Heart (tissue), 3 donors: ENCODE results near the gene FBXW10B.

GRCh38 chr17:15263037-15263862, 1.9 kb downstream of the PMP22 start:
- RAMPAGE, long total RNA, 2 experiments: no peak in any of the 2 experiments

GRCh38 chr17:15307591-15307996, 33.8 kb downstream of the TEKT3 start:
- RAMPAGE, long total RNA, 2 experiments: no peak in any of the 2 experiments

- RAMPAGE, long total RNA, 2 experiments: no peak in any of the 2 experiments
Measured at GRCh38 chr17:15351787-15352436, 10.5 kb upstream of the TEKT3 start.

- RAMPAGE, long total RNA, 2 experiments: no peak in any of the 2 experiments
Measured at GRCh38 chr17:15464663-15465156, 2.7 kb downstream of the CDRT4 start.

DNA sequence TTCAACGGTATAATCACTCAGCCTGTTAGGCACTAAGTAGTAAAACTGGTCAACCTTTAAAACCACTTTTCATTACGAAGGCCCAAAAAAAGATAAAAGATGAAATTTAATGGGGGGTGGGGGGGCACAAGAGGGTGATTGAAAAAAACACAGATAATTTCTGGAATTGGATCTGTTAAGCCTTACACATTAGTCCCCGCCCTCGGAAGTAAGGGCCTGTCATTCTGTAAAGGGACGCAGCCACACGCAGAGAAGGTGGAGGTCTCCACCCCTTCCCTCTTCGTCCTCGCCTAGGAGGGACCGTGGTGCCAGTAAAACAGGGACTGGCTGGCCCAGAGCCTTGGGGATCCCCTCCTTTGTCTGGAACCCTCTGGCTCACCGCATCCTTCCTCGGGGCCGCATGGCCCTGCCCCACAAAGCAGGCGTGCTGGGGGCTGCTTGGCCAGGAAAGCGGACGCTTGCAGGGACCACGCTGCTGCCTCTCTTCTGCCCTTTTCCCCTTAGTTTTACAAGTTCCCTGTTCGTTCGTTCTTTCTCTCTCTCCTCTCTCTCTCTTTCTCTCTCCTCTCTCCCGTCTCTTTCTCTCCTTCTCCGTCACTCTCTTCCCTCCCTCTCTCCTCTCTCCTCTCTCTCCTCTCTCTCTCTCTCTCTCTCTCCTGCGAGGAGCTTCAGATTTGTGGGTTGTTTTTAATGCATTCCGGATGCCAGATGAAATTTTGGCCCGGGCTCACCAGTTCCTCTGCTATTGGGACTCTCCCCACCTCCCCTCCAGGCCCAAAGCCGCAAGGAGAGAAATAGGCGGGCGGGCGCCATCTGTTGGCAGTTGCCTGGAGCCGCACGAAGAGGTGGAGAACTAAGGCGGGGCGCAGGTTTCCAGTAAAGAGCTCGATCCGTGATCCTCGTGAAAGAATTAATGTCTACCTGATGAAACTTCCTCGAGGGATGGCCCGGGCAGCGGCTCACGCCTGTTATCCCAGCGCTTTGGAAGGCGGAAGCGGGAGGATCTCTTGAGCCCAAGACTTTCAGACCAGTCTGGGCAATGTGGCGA, 35.1 kb upstream of the CDRT4 start:
- RAMPAGE, long total RNA, 2 experiments: no peak in any of the 2 experiments

DNA sequence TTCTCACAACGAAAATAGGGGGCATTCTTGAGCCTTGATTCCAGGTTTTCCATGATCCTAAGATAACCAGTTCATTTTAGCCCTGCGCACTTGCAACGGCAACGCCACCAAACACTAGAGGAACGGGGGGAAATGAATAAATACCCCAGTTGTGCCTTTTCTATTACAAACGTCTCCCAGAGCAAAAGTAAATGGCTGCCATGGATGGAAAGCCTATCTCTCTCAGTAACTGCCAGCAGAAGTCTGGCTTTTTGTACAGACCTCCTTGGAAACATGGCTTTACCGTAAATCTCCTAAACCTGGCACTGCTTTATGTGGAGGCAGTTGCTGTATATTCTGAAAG, at the start of gene FBXW10B:
FBXW10B (minus strand) TSS at position 245 of the 343 bp plus-strand sequence.
- RAMPAGE, long total RNA, 2 experiments: no peak in any of the 2 experiments

GRCh38 chr17:15651206-15652165, 32.0 kb upstream of the FBXW10B start:
- RAMPAGE, long total RNA, 2 experiments: start-site peak on the minus strand in 1 of 2 experiments, at chr17:15651611-15651676 at its widest, 25 to 105 reads per replicate

GRCh38 chr17:15782786-15783291, 50.8 kb downstream of the TBC1D26 start:
- RAMPAGE, long total RNA, 2 experiments: no peak in any of the 2 experiments

DNA sequence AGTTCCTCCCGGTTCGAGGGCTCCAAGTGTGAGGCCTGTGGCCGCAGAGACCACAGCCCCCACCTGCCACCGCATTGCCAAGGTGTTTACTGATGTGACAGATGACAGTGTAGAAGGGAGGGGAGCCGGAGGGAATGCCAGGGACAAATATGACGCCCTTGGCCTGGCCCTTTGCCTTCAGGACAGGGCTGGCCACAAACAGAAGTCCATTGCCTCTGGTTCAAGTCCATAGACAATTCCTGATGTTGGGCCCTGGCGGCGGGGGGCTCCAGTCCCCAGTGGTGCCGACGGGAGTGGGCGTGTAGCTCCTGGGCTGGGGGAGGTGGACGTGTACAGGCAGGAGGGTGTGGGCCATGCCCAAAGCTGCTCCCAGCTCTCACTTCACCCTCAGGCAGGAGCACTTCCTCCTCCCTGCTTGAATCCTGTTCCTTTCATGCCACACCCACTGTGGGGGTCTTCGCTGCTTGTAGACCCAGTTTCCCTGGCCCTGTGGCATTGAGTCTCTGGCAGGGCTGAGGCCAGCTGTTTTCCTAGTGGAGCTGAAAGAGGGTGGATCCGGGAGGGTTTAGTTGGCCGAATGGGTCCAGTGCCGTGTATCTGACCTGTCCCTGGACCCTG, 3.3 kb downstream of the ADORA2B start:
- RAMPAGE, long total RNA, 2 experiments: no peak in any of the 2 experiments

- RAMPAGE, long total RNA, 2 experiments: no peak in any of the 2 experiments
Measured at GRCh38 chr17:16036937-16037303, 37.3 kb downstream of the TTC19 start.

DNA sequence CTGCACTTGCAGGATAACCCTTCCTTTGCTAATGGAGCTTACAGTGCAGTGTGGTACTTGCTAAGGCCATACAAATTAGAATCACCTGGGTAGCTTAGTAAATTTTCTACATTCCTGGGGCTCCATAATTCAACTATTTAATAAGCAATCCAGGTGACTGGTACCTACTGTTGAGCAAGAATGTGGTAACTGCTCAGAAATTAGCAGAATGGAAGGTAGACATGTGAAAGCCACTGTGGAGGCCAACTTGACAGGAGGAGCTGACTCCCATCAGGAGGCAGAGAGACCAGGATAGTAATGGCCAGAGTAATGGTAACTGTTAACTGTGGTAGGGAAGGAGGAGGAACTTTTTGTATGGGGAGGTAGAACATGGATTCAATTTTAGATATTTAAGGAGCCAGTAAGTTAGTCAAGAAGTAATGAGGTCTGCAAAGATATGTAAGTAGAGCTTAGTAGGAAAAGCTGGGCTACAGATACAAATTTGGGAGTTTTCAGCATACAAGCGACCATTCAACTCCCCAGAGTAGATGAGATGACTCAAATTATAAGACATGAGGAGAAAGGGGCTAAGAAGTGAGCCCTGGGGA, 42.9 kb downstream of the TTC19 start:
- RAMPAGE, long total RNA, 2 experiments: no peak in any of the 2 experiments

DNA sequence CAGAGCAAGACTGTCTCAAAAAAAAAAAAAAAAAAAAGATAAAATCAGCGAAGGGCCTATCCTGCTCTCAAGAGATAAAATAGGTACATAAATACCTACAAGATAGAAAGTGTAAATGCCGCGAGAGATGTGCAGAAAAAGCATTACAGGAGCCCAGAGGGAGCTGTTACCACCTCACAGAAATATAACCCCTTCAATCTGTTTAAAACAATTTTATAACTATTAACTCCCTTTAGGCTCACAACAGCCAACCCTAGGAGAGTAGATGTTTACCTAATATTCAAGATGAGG, 1.9 kb downstream of the NCOR1 start:
- RAMPAGE, long total RNA, 2 experiments: no peak in any of the 2 experiments

DNA sequence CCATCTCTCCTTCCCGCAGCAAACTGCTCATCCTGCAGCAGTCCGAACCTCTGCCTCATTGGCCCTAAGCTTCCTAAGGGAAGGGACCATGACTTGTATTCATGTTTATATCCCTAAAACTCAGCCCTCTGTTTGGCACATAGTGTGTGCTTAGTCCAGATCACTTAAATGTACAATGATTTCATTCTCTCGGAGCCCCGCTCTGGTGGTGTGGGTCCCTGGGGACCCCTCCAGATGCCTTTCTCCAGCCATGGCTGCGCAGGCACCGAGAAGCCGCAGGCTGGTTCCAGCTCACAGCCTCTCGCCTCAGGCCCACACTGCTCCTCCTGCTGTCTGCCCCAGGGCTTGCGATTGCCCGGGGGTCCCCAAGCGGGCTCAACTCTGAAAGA, 66.4 kb downstream of the CENPV start:
- RAMPAGE, long total RNA, 2 experiments: no peak in any of the 2 experiments

DNA sequence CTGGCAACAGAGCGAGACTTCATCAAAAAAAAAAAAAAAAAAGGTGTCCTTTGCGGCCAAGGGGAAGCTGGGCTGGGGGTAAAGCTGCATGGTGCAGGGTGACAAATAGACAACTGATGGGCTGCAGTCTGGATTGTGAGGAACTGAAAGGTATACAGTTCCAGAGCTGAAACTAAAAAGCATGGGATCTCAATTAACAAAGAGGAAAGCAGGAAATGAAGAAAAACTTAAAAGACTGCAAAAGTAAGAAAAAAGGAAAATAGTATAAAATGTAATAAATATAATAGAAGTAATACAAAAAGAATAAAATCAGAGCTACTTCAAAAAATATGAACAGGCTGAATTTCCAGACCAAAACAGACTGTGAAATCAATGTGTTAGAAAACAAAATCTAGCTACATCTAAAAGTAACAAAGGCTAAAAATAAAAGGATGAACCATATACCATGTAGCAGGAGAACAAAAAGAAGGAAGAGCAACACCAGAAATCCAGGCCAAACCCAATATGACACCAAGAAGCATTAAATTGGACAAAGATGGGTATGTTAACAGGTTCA, 22.4 kb downstream of the CENPV start:
- RAMPAGE, long total RNA, 2 experiments: no peak in any of the 2 experiments

DNA sequence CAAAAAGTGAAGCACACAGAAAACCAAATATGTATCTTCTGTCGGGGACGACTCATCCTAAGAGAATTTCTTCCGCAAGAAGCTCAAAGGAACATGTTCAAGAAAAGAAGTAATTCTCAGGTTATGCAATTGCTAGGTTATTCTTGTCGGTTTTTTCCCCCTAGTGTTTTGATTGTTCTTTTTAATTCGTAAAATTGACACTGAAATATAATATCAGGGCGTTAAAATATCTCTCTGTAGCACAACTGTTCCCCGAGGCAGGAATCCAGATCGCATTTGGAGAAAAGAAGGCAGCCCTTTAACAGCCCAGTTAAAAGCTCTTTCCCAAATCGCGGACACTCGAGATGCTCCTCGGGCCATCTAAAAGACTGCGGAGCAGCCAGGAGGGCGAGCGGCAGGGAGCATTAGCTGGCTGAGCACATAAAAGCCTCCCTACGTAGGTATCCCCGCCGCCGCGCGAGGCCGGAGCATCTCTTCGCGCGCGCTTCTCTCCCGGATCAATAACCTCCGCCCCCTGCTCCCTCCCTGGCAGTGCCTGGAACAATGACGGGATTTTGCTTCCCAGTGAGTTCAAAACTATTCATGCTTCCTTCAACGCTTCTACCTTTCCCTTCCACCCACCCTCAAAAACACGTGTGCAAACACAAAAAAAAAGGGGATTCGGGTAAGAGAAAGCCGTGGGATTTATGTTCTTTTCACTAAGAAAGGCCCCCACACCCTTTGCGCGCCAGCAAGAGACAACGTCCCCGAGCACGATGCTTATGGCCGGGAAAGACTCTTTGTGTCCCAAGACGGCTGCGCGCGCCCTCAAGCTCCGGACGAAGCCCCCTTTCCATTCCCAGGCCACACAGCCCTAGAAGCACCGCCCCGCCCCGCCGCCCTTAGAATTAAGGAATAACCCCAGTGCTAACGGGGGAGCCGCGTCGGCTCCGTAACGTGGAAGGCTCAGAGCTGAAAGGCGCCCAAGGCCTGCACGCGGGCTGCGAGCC, 1.0 kb downstream of the CENPV start:
- RAMPAGE, long total RNA, 2 experiments: no peak in any of the 2 experiments

- RAMPAGE, long total RNA, 2 experiments: no peak in any of the 2 experiments
Measured at GRCh38 chr17:16436051-16436947, 20.9 kb downstream of the TRPV2 start.

DNA sequence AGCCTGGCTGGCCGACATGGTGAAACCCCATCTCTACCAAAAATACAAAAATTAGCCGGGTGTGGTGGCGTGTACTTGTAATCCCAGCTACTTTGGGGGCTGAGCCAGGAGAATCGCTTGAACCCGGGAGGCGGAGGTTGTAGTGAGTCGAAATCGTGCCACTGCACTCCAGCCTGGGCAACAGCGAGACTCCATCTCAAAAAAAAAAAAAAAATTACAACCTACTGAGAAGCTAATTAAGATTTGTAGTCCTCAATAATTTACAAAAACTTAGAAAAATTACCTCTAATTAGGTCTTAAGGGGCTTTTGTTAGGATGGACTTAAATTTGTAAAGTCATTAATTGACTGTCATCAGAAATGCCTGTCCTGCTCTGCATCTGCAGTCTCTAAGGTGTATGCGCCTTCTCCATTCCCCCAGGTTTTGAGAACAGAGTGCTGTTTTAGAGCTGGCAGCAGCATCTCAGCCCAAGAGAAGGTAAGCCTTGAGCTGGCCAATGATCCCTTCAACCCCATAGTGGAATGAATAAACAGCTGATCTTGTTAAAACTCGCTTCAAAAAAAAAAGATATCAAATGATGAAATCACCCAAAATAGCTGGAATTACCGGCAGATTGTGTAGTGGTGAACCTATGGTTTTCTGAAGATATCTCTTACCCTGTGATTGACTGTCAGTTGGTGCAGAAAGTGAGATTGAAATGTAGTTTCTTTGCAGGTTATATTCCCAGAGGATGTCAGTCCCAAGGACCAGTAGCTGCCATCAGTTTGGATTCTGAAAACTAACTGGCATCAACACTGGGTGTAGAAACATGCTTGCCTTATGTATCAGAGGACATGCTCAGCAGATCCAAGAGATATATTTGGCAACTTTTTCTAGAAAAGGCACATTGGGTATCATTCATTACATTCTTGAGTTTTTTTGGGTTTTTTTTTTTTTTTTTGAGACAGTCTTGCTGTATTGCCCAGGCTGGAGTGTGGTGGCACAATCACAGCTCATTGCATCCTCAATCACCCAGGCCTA, 25.6 kb downstream of the TRPV2 start:
- RAMPAGE, long total RNA, 2 experiments: no peak in any of the 2 experiments

DNA sequence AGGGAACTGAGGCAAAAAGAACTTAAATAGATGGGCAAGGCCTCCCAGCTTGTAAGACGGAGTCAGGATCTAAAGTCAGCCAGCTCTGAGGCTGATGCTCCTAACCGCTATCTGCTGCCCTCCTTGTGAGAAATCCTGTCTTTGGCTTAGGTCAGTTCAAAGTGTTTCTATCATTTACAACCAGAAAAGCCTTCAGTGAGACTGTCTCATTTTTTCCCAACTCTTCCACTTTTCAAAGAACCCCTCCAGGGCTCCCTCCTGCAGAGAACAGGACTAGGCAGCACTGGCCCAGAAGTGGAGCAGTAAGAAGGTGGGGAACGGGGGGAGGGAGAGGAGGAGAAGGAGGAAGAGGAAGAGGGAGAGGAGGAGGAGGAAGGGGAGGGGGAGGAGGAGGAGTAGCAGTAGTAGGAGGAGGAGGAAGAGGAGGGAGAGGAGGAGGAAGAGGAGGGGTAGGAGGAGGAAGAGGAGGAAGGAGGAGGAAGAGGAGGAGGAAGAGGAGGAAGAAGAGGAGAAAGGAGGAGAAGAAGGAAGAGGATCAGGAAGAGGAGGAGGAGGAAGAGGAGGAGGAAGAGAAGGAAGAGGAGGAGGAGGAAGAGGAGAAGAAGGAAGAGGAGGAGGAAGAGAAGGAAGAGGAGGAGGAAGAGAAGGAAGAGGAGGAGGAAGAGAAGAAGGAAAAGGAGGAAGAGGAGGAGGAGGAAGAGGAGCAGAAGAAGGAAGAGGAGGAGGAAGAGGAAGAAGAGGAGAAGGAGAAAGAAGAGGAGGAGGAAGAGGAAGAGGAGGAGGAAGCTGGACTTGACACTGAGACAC, 36.1 kb downstream of the LRRC75A start:
- RAMPAGE, long total RNA, 2 experiments: no peak in any of the 2 experiments

- RAMPAGE, long total RNA, 2 experiments: no peak in any of the 2 experiments
Measured at GRCh38 chr17:16484424-16484650, 7.7 kb downstream of the LRRC75A start.

DNA sequence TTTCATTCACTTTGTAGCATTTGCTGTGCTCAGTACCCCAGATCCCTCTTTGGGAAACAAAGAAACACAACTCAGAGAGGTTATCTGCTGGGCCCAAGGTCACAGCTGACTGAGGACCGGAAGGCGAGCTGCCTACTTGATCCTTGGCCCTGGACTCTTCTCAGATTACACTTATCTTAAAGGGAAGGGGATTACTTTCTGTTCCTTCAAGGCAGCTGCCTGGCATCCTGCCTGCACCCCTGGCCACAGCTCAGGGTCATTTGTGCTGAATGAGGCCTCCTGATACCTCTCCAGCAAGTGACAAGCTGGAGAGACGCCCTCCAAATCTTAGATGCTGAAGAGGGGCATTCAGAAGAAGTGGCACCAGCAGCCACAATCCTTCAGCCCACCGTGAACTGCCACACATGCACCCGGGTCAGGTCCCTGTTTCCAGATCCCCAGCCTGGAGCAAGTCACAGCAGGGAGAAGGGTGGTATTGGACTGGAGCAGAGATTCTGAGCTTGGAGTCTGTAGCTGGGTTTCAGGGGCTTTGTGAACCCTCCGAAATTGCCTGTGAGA, 3.4 kb downstream of the LRRC75A start:
- RAMPAGE, long total RNA, 2 experiments: no peak in any of the 2 experiments